Epithelial cell of prostate (primary cell): ENCODE data around the genes FAM83E, FGF21, FTL and CGB5.

- RRBS, result no CpG with 5 or more reads among the region's 9 CpGs
Measured at GRCh38 chr19:48556218-48556590, 4.2 kb downstream of the SULT2B1 start.

GRCh38 chr19:48614548-48615657 is at the start of gene FAM83E:
TSS of gene FAM83E (minus strand) at chr19:48615076.
- RRBS, result 18% methylated on average over 20 of the region's 36 CpGs

DNA sequence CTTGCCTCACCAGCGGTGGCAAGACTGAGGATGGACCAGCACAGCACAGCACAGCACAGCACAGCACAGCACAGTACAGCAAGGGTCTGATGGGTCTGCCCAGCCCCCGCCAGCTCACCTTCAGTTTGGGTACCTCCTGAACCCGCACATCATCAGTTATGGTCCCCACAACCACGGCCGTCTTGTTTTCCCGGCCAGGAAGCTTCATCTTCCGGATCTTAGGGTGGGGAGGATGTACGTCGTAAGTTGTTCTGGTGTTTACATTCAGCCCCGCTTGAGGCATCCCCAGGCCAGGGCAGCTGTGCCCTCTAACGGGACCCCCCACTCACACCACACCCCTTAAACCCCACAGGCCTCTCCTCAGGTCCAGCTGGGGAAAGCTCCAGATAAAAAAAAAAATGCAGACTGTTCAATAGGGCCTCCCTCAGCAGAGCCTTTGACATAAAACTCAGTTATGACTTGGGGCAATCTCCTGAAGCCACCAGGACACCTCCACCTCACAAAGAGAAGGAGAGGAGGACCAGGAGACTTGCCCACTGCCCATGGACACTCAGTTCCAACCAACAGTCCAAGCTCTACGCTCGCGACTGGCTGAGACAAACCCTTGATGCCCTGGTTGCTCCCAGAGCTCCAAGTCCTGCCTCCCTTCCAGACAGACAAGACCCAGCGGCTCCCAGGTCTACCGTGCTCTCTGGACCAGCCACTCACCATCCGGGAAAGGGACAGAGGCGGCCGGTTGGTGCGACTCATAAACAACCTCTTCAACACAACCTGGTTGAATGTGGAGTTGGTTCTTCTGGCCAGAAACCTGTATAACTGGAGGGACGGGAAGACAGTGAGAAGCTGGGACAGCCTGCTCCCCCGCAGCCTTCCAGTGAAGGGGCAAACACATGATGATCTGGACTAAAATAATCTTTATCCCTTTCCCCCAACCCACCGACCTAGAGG is 2.0 kb upstream of the FAM83E start:
- RRBS, result no CpG with 5 or more reads among the region's 23 CpGs

DNA sequence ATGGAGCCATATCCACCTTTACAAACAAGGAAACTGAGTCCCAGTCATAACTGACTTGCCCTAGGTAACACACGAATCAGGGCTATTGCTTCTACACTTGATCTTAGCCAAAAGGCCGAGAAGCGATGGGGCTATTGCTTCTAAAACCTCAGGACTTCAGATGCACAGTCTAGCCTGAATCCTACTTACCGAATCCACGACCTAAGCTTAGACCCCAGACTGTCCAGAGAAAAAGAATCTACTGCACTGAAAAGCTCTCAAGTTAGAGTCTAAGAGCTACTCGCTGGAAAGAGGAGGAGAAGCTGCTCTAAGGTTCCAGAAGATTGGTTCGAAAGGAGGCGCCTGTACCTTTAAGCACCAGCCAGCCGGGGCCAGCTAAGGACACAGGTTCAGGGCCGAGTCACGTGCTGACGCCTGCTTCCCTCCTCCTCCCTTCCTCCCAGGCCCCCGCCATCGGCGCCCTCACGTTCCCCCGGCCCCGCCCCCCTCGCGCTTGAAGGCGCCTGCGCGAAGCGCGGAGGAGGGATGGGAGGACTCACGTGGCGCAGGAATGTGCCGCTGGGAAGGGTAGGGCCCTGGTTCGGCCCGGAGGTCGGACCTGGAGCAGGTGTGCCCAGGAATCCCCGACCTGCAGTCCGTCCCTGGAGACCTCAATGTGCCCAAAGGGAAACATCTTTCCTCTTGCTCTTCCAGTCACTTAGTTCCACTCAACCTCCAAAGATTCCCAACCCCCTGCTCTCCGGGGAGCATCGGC is 2.8 kb downstream of the DBP start:
- RRBS, result 0% methylated on average over 7 of the region's 35 CpGs

DNA sequence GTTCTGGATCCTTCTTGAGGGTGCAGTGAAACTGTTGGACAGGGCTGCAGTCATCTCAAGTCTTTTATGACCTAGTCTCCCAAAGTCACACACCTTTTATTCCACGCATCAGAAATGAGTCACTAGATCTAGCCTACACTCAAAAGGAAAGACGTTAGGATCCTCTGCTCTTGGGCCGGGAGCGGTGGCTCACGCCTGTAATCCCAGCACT is 3.6 kb upstream of the CA11 start:
- RRBS, result no CpG with 5 or more reads among the region's 5 CpGs

GRCh38 chr19:48683301-48683763 is 10.5 kb upstream of the NTN5 start:
- RRBS, result no CpG with 5 or more reads among the region's 12 CpGs

DNA sequence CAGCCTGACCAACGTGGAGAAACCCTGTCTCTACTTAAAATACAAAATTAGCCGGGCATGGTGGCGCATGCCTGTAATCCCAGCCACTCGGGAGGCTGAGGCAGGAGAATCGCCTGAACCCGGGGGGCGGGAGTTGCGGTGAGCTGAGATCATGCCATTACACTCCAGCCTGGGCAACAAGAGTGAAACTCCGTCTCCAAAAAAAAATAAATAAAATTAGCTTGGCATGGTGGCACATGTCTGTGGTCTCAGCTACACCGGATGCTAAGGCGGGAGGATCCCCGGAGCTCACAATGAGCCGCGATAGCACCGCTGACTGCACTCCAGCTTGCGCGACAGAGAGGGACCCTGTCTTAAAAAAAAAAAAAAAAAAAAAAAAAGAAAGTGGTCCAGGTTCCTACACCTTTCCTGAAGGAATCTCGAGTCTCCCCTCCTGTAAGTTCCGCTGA is 662 bp downstream of the FUT1 start:
- RRBS, result no CpG with 5 or more reads among the region's 19 CpGs

GRCh38 chr19:48755275-48755628 is at the start of gene FGF21:
TSS of gene FGF21 (plus strand) at chr19:48755524.
- RRBS, result no CpG with 5 or more reads among the region's 4 CpGs

GRCh38 chr19:48876803-48877334 is 4.6 kb downstream of the PPP1R15A start:
- RRBS, result no CpG with 5 or more reads among the region's 13 CpGs

GRCh38 chr19:48891484-48892455 is 6.8 kb downstream of the TULP2 start:
- RRBS, result no CpG with 5 or more reads among the region's 23 CpGs

DNA sequence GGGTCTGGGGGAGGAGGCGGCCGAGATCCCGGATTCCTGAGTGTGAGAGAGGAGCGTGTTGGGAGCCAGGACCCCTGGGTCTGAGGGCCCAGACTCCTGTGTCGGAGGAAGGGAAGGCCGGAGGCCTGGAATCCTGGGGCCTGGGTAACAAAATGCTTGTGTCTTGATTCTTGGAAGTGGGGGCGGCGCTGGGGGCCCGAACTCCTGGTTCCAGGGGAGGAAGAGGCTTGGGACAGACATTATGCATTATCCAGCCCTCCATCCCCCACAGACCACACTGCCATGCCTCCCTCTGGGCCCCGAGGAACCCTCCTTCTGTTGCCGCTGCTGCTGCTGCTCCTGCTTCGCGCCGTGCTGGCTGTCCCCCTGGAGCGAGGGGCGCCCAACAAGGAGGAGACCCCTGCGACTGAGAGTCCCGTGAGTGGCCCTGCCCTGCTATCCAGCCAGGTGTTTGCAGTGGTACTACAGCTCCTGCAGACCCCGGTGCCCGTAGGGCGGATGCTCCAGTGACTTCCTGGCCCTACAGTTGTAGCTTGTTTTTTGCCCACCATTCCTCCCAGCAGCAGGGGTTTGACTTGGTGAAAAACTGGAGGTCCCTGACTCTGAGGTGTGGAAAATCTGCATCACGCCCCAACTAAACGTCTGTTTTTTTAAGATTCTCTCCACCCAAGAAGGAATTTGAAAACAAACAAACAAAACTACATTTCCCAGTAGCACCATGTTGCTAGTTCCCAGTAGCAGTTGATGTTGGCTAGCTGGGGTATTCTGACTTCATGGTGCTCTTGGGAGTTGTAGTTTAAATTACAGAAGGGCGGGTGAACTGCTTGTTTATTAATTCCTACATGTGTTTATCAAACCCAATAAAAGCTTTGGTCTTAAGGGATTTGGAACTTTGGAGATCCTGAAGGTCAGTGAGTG is 662 bp downstream of the NUCB1 start:
- RRBS, result 0% methylated on average over 6 of the region's 24 CpGs

DNA sequence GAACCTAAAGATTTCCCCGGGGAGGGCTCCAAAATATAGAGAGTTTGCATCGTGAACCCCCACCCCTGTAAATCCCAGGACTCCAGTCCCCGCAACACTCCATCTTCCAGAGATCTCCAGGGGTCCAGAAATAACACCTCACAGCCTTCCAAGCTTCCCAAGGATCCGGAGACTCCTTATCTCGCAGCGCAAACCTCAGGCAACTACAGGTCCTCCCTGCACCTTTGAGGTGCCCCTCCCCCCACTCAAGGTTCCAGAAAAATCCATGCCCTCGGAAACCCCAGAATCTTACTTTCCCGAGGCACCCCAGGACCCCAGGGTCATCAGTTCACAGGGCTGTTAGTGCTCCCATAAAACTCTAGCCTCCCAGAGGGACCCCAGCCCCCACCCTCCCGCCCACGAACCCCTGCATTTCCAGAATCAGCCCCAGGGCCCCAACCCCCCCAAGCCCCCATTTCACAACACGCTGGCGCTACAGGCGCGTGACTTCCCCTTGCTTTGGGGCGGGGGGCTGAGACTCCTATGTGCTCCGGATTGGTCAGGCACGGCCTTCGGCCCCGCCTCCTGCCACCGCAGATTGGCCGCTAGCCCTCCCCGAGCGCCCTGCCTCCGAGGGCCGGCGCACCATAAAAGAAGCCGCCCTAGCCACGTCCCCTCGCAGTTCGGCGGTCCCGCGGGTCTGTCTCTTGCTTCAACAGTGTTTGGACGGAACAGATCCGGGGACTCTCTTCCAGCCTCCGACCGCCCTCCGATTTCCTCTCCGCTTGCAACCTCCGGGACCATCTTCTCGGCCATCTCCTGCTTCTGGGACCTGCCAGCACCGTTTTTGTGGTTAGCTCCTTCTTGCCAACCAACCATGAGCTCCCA is at the start of gene FTL:
Gene FTL, plus strand, starts transcription at position 658 of the 867 bp plus-strand sequence.
- RRBS, result 1% methylated on average over 16 of the region's 42 CpGs

GRCh38 chr19:48969322-48969598 is 4.2 kb downstream of the FTL start:
- RRBS, result 92% methylated on average over 10 of the region's 29 CpGs

- RRBS, result no CpG with 5 or more reads among the region's 11 CpGs
Measured at GRCh38 chr19:49020885-49021270, 529 bp upstream of the ENSG00000268655 start.

GRCh38 chr19:49043640-49044007 is at the start of gene CGB5:
TSS of gene CGB5 (plus strand) at chr19:49043848.
- RRBS, result no CpG with 5 or more reads among the region's 14 CpGs

DNA sequence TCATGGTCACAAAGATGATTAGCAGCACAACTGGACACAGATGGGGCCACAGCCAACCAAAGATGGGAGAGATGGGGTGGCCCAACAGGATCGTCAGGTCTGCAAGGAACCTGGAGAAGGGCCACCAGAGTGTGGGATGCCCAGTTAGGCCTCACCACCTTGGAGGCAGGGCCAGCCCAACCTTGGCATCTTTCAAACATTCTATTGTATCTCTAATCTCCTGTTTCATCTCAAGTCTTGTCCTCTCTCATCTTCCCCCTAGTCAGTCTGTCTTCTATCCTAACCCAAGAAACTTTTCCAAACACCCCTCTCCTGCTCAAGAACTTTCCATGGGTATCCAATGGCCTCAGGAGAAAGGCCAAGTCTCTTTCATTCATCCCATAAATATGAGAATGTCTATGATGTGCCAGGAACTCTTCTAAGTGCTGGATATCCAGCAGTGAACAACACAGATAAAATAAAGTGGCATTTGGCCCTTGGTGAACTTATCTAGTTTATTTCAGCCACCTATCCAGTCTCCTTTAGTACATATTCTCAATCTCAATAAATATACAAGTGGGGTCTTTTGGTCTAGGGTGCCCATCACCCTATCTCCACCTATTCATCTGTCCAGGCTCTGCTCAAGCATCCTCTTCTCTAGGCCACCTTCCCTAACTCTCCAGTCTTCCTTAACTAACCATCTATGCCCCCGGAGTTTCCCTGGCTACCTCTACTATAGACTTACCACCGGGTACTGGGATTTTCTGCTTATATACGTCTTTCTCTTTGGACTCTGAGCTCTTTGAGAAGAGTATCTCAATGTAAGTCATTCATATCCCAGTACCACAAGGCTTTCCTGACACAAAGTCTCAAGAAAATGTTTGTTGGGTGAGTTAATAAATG is 34.1 kb downstream of the SLC6A16 start:
- RRBS, result no CpG with 5 or more reads among the region's 4 CpGs

- RRBS, result no CpG with 5 or more reads among the region's 12 CpGs
Measured at GRCh38 chr19:49331469-49332573, 3.4 kb upstream of the CD37 start.

DNA sequence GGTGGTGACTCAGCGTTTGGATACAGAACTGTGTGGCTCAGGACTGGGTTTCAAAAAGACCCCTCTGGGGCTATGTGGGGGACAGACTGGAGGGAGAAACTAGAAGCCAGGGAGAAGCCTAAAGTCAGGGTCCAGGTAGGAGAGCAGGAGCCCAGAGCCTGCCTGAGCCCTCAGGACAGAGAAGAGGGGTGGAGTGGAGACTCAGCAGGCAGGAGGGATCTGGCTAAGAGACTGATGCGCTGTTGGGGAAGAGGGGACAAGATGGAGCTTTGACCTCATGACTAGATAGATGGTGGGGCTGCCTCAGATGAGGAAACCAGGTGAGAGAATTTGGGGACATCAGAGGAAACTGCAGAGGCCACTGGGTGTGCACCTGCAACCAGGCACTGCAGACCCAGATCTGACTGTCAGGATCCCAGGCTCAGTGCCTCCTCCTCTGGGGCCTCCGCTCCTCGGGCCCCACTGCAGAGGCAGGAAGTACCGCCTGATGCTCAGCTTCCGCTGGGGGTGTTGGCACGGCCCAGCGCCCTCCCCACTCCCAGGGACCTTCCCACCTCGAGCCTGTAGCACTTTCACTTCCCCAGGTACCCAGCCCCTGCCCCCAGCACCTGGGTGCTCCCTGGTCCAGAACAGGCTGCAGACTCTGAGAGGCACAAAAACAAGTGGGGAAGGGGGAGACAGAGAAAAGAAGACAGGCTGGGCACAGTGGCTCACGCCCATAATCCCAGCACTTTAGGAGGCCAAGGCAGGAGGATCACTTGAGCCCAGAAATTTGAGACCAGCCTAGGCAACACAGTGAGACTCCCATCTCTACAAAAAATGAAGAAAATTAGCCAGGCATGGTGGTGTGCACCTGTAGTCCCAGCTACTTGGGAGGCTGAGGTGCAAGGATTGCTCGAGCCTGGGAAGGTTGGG is 1.4 kb upstream of the CD37 start:
- RRBS, result no CpG with 5 or more reads among the region's 11 CpGs

DNA sequence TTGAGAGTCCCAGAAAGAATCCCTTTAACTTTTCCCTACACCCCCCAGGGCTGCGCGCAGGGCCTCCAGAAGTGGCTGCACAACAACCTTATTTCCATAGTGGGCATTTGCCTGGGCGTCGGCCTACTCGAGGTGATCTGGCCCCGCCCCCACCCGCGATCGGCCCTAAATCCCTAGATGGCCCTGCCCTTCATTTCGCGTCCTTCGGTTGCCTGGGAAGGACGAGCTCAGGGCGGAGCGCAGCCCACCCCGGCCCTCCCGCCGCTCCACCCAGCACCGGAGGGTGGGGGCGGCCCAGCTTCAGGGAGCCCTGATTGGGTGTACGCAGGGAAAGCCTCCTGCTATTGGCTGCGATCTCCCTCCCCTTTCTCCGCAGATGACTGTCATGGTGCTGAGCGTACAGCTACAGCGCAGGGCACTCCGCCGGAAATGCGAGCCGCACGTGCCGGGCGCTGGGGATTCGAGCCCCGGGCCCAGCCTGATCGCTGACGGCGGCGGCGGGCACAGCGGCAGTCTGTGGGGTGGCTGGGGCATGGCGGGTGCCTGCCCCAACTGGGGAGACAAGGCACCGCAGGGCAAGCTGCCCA is 4.2 kb downstream of the CD37 start:
- RRBS, result no CpG with 5 or more reads among the region's 42 CpGs

DNA sequence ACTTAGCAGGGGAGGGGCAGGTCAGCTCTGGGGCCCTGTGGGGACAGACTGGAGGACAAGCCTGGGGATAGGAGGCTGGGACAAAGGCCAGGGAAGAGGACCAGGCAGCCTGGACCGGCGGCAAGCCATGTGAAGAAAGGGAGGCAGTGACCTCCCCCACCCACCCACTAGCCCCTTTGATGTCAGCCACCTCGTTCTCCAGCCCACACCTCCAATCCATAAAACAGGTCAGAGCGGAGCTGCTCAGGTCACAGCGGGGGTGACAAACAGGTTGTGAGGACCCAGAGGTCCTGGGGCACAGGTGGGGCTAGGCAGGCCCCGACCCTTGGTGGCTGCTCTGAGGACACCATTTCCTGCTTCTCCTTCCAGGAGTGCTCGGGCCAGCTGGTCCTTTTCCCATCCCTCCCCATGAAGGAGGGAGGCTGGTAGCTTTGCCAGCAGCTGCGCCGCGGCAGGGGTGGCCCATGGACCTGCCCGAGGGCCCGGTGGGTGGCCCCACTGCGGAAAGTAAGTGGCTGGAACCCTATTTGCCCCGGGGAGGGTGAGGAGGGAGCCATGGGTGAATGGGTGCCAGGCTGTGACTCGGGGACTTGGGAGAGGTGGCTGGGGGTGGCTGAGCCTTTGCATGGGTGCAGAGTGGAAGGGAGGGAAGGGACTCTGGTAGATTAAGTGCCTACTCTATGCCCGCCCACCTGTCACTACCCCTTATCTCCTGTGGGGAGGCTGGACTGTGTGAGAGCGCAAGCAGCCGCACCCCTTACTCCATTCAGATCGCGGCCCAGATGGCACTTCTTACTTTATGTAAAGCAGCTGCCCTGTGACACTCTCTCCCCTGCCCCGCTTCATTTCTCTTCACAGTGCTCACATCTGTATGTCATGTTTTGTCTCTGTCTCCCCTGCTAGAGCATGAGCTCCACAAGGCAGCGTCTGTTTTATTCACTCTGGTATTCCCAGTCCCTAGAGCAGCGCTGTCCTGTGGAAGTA is 2.7 kb downstream of the KASH5 start:
- RRBS, result 28% methylated on average over 3 of the region's 23 CpGs